Measurements from ENCODE around the genes RPS6, FOCAD, IFNA10, IFNA16 and KLHL9.

GRCh38 chr9:17905518-17906044, 326.7 kb downstream of the SH3GL2 start:
- PRO-cap, result unidirectional peak, plus-strand start at chr9:17905608
- RAMPAGE, long total RNA, 4 experiments, result no peak in any of the 4 experiments

- PRO-cap, result no peak
- RAMPAGE, long total RNA, 4 experiments, result no peak in any of the 4 experiments
Measured at GRCh38 chr9:18785465-18785816, 247.6 kb downstream of the SAXO1 start.

DNA sequence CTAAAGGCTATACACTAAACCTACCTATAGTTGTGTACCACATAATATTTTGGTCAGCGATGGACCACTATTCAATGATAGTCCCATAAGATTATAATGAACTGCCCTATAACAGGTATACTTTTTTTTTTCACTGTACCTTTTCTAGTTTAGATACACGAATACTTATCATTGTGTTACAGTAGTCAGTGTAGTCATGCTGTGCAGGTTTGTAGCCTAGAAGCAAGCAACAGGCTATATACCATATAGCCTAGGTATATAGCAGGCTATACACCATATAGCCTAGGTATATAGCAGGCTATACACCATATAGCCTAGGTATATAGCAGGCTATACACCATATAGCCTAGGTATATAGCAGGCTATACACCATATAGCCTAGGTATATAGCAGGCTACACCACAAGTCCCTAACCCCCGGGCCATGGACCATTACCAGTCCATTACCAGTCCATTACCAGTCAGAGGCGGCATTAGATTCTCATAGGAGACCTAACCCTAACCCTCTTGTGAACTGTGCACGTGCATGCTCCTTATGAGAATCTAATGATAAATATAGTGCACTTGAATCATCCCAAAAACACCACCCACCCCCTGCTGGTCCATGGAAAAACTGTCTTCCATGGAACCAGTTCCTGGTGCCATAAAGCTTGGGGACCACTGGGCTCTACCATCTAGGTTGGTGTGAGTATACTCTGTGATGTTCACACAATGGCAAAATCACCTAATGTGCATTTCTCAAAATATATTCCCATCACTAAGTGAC, 4.9 kb downstream of the PLIN2 start:
- PRO-cap, result no peak
- RAMPAGE, long total RNA, 4 experiments, result no peak in any of the 4 experiments

DNA sequence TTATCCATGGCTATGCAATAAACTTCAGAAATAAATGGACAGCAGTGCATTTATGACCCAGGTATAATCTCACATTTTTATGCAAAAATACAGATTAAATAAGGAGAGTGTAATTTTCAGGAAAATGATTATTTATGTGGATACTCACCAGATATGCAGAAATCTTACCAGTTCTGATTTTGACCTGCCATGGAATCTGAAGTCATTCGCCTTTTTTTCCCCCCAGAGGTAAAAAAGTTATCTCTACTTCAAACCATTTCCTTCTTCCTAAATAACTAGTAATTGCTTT, 1.1 kb upstream of the DENND4C start:
- PRO-cap, result no peak
- RAMPAGE, long total RNA, 4 experiments, result no peak in any of the 4 experiments

- PRO-cap, result no peak
- RAMPAGE, long total RNA, 4 experiments, result no peak in any of the 4 experiments
Measured at GRCh38 chr9:19375826-19376375, 4.1 kb downstream of the RPS6 start.

DNA sequence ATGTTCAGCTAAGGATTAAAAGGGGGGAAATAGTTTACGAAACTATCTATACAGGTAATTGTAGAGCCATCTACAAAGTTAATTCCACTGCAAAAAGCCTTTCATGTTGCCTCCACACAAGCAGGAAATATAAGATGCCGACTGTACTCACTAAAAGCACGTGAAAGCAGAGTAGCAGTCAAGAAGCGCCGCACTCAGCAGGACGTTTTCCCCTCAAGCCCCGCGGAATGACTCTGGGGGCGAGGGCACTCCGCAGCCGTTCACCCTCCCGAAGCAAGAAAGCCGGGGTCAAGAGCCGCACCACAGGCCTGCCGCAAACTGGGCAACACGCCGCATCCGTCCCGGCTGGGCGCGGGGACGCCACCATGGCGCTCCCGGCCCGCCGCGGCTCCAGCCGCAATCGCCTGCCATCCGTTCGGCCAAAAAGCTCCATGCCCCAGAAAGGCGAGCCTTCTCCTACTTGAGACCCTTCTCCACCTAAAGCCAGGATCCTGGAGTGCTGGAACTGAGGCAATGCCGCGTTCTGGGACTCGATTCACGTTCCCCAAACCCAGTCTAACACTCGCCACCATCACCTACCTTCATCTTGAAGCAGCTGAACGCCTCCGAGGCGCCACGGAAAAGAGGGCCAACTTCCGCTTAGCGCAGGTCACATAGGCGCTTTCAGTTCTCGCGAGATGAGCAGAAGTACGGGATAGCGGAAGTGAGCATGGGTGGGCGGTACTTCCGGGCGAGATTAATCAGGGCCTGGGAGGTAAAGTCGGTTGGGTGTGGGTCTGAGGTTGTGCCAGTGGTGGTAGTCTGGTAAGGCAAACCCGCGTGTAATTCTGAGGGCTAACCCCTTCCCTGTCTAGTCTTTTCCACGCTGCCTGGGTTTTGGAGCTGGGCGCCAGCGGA, at the start of gene RPS6:
TSS of gene RPS6 (minus strand) at position 626 of the 897 bp plus-strand sequence.
- PRO-cap, result unidirectional peak, plus-strand start at position 169 of the sequence; bidirectional peak, plus-strand start at position 790 of the sequence, minus-strand start at position 626 of the sequence
- RAMPAGE, long total RNA, 4 experiments, result start-site peak on the minus strand in 4 of 4 experiments, centred at positions 607 to 612 of the sequence, 2,808 to 32,462 reads per replicate

- PRO-cap, result no peak
- RAMPAGE, long total RNA, 4 experiments, result no peak in any of the 4 experiments
Measured at GRCh38 chr9:19408310-19408609, 549 bp upstream of the ACER2 start.

GRCh38 chr9:19409667-19410389, 1.0 kb downstream of the ACER2 start:
- PRO-cap, result no peak
- RAMPAGE, long total RNA, 4 experiments, result no peak in any of the 4 experiments

DNA sequence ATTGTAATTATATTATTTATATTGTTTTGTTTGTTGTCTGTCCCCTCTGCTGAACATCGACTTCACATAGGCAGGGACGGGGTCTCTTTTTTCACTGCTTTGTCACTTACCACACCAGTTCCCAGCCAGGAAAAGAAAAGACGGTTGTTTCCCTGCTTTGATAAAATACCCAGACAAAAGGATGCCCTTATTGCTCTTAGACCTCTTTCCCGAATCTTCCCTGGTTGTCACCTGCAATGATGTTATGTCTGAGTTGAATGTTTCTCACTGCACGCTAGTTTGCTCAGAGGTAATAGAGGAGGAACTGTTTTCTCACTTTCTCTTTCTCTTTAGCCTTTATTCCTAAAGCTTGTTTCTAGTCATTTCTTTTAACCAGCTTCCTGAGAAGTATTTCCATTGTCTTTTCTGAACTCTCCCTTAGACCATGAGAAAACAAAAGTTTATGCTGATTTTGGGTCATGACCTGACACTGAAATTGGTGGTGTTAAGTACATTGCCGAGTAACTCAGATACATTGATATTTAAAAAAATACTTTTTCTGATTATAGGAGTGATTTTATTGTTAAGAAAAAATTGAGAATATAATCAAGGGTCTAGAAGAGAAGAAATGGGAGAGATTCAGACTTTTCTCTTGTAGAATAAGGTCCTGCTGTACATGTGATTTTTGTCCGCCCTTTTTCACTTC, 33.0 kb downstream of the ACER2 start:
- PRO-cap, result no peak
- RAMPAGE, long total RNA, 4 experiments, result no peak in any of the 4 experiments

DNA sequence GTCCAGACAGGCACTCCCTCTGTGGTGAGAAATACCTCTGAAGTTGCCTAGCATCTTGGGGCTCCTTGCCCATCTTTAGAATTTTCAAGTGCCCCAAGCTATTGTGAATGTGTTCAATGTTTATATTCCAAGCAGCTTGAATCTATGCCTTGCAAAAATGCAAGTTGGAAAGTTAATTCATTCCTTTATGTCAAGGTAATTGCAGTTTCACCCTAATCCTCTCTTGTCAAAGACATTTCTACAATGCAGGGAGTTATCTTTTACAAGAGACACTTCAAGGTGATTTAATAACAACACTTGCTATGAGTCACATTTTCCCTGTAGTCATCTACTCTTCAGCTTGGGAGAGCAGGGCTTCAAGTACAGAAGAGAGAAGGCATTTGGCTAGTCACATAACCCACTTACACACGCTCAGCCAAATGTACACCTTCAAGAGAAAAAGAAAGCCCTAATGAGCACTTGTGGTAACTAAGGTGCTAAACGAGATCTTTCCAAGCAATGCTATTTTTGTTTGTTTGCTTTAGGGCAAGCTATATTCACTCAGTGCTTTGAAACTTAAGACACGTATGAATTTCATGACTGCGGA, 302.4 kb downstream of the MLLT3 start:
- PRO-cap, result no peak
- RAMPAGE, long total RNA, 4 experiments, result no peak in any of the 4 experiments

DNA sequence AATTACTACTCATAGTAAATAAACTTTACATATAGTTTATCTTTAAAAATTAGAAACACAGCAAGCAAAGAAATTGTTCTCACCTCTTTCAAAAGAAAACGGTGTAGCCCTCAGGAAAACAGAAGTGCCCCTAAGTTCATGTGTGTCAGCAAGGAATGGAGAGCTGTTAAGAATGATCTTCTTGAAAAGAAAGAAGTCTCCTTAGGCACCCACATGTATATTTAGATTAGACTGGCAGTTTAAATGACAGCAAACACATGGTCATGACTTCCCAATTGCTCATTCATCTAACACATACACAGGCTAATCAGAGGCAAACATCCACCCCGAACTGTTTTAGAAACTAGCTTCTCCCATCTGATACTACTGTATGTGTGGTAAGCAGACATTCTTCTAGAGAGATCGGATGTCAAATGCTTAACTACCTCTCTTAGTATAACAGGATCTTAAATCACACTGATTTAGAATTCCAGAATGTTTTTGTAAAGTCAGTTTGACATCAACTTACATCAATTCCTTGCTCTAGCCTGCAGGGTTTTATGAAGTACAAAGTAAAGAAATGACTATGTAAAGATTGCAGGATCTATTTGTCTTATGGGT, 239.9 kb downstream of the MLLT3 start:
- PRO-cap, result no peak
- RAMPAGE, long total RNA, 4 experiments, result start-site peak on the minus strand in 2 of 4 experiments, centred at positions 304 to 315 of the sequence, 10 to 31 reads per replicate

DNA sequence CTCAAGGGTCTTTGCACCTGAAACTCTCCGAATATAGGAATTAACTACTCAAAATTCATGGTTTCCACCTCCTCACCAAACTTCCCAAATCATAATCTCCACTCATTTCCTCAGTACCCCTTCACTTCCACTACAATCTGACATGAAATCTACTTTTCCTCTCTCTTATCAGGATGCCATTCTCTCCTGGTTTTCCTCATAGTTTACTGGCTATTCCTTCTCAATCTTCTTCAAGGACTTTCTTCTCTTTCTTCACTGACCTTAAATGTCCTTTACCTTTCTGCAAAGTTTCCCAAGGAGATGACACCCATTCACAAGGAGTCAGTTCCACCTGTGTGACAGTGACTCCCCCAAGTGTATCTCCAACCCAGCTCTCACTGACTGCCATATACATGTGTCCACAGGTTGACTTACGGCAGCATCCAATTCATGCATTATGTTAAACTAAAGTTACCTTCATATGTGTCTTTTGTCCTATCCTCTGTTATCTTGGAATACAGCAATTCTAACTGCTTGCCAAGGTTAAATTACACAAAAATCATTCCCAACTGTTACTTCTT, 172.6 kb downstream of the MLLT3 start:
- PRO-cap, result no peak
- RAMPAGE, long total RNA, 4 experiments, result no peak in any of the 4 experiments

GRCh38 chr9:20541183-20541619, 81.1 kb downstream of the MLLT3 start:
- PRO-cap, result no peak
- RAMPAGE, long total RNA, 4 experiments, result no peak in any of the 4 experiments

DNA sequence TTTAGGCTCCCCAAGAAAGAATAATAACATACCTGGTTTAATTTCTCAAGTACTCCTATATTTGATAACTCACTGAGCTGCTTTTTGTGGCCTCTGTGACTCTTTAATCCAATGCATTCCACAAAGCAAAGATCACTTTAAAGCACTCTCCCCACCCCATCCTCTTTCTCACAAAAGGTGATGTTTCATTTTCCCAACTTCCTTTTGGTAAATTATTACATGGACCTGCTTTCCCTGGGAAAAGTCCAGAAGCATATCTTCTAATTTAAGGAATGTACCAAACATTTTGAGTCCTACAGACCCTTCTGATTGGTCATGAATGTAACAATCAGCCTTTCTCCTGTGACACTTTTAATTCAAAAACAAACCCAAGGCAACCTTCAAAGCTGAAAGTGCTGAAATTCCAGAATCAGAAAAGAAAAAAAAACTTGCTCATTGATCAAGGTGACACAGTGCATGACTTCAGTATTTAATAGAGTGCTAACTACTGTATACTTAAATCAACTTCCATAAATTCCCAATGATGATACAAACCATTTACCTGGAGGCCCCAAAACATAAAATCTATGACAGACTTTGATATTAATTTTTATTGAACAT, 71.0 kb downstream of the MLLT3 start:
- PRO-cap, result no peak
- RAMPAGE, long total RNA, 4 experiments, result start-site peak on the minus strand in 1 of 4 experiments, centred at position 303 of the sequence, 5 reads per replicate

- PRO-cap, result unidirectional peak, plus-strand start at chr9:20683637; bidirectional peak, plus-strand start at chr9:20684285, minus-strand start at chr9:20684091
- RAMPAGE, long total RNA, 4 experiments, result start-site peak on the plus strand in 1 of 4 experiments, at chr9:20684224-20684282 at its widest, 263 reads per replicate
Measured at GRCh38 chr9:20683378-20684384, at the start of gene FOCAD. Gene FOCAD (plus strand): TSS chr9:20684259.

DNA sequence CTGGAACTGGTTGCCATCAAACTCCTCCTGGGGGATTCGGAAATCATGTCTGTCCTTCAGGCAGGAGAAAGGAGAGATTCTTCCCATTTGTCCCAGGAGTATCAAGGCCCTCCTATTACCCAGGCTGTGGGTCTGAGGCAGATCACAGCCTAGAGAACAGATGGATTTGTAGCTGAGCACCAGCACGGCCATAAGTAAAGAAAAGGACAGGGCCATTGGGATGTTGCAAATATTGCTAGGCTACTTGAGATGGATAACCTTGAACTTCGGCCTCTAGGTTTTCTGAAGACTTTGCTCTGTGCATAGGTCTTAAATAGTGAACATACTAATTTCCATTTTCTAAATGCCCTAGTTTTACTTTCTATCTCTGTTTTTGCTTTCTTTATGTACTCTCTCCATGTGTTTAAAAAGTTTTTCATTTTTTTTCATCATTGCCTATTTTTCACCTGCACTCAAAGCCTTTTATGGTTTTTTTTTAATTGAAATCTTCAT, at the start of gene IFNA10:
TSS of gene IFNA10 (minus strand) at position 262 of the 492 bp plus-strand sequence.
- PRO-cap, result no peak
- RAMPAGE, long total RNA, 4 experiments, result no peak in any of the 4 experiments

GRCh38 chr9:21217083-21217692, at the start of gene IFNA16:
Gene IFNA16 (minus strand): TSS chr9:21217311.
- PRO-cap, result no peak
- RAMPAGE, long total RNA, 4 experiments, result no peak in any of the 4 experiments

GRCh38 chr9:21335320-21335813, at the start of gene KLHL9:
Gene KLHL9 (minus strand): TSS chr9:21335404.
- PRO-cap, result bidirectional peak, plus-strand start at chr9:21335500, minus-strand start at chr9:21335380
- RAMPAGE, long total RNA, 4 experiments, result start-site peak on the minus strand in 4 of 4 experiments, at chr9:21335353-21335385 at its widest, 29 to 235 reads per replicate

DNA sequence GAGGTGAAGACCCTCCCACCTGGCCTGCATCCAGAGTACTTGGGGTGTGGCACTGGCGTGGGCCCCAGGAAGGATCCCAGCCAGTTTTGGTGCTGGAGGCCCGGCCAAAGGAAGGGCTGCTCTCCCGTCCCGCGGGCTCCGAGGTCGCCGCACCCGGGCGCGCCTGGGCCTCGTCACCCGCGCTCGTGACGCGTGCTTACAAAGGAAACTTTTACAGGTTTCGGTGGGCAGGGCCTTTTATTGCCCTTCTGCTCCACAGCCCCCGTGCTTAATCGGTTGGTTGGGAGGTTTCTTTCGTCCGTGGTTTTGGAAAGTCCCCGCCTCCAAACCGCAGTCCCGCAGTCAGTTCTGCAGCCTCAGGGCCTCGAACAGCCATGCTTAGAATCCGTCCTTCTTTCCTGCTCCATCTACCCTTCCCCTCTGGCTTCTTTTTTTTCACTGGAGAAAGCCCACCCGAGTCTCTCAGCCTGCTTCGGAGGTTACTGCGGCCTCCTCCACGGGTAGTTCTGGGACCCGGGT, 9.6 kb downstream of the CDKN2A start:
- PRO-cap, result unidirectional peak, plus-strand start at position 83 of the sequence
- RAMPAGE, long total RNA, 4 experiments, result no peak in any of the 4 experiments

DNA sequence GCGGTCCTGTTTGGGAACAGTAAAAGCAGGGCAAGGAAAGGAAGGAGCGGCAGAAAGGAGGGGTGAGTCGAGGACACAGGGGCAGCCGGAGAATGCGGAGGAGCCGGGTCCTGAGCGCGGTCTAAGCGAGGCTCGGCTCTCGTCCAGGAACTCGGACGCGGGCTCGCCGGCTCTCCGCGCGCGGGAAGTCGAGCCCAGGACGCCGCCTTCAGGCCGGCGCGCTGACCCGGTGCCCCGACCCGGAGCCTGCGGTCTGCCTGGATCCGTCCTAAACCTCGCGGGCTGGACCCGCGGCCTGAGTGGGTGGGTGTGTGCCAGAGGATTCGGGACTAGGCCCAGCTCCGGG, 13.5 kb downstream of the CDKN2B start:
- PRO-cap, result bidirectional peak, plus-strand start at position 87 of the sequence, minus-strand start at position 123 of the sequence
- RAMPAGE, long total RNA, 4 experiments, result no peak in any of the 4 experiments